ENCODE measurements around the gene C22orf39.

GRCh38 chr22:19109311-19109895, 12.8 kb downstream of the DGCR2 start:
- PRO-cap: no peak

GRCh38 chr22:19144743-19144990, 216 bp upstream of the ESS2 start:
- PRO-cap: bidirectional peak, plus-strand start at chr22:19144909, minus-strand start at chr22:19144651

GRCh38 chr22:19292980-19293187, 1.4 kb upstream of the CLTCL1 start:
- PRO-cap: no peak

GRCh38 chr22:19350694-19351628, 59.4 kb upstream of the CLTCL1 start:
- PRO-cap: no peak

- PRO-cap: no peak
These were observed 69.7 kb downstream of the HIRA start for GRCh38 chr22:19361400-19362602.

DNA sequence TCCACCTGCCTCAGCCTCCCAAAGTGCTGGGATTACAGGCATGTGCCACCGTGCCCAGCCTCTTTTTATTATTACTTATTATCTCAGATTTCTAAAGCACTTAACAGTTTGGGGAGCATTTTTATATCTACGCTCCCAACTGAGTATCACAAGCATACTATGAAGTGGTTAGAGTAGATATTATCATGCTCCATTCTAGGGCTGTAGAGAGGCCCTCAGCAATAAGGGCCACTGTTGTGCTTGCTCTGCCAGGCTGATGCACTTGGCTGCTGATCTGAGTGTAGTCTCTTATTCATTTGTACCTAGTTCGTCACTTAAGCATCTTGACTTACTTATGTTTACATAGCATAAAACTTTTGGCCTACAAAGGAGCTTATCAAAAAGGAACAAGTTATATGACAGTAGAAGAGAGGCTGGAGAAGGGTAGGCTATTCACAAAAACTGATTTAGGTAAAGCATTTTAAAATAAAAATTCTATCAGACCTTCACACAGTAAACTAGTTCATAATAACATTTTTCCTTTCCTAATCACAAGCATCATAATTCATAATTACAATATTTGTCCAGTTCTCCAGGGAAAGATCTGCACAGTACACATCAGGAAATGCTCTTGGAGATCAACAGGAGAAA, 2.0 kb downstream of the HIRA start:
- PRO-cap: no peak

DNA sequence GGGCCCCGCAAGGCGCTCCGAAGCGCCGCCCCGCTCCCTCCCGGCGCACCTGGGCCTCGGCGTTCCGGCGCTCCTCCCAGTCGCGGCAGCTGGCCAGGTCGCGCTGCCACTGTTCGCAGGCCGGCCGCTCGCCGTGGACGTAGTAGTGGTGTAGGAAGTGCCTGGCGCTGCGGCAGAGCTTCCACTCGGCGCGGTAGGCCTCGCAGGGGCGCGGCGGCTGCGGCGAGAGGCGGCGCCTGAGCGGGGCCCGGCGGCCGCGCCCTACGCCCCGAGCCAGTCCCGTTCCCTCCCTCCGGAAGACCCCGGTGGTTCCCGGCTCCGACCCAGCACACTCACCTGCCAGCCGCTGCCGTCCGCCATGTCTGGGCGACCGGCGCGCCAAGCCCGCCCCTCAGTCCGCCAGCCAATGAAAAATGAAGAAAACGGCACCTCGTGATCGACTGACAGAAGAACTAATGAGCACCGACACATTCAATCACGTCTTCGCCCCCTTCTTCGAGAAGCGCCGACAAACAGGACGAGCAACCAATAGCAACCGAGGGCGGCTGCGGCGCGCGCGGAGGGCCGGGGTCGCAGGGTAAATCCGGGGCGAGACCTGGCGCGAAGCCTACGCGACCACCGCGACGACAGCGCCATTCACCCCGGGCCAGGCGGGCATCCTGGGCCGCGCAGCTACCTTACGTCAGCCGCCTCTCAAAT, at the start of gene C22orf39:
Gene C22orf39 (minus strand): TSS at position 383 of the 699 bp plus-strand sequence.
- PRO-cap: bidirectional peak, plus-strand start at position 109 of the sequence, minus-strand start at position 154 of the sequence; bidirectional peak, plus-strand start at position 528 of the sequence, minus-strand start at position 364 of the sequence

GRCh38 chr22:19566600-19567039, 42.4 kb upstream of the CLDN5 start:
- PRO-cap: no peak

DNA sequence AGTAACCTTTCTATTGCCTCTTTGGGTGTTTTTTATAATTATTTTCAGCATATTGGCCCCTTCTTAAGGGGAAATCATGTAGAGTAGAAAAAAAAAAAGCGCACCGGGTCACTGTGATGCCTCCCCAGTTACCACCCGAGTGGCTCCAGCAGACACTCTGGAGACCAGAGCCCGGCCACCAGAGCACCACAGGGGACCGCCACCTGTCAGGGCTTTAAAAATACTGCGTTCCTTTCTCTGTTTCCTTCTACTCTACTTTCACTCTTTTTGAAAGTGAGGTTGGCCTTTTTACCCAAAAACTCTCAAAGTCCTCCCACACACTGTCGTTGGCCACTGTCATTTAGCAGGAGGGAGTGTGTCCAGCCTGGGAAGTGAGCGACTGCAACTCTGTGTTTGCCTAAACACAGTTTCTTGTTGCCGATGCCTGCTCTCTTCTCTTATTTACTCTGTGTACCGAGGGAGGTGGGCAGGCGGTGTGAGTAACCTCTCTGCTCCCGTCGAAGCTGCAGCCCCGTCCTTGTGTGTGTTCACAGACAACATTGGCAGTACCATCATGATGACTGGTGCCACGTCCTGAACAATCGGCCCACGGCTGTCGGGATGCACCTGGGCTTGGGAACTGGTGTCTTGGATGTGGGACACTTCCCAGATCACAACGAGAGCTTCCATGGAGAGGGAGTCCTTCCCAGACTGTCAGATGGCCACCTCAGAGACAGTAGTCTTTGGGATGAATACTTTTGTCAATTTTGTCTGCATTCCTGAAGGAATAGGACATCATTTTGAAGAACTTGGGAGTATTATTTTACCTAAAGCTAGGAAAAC, 90.9 kb upstream of the CLDN5 start:
- PRO-cap: no peak

DNA sequence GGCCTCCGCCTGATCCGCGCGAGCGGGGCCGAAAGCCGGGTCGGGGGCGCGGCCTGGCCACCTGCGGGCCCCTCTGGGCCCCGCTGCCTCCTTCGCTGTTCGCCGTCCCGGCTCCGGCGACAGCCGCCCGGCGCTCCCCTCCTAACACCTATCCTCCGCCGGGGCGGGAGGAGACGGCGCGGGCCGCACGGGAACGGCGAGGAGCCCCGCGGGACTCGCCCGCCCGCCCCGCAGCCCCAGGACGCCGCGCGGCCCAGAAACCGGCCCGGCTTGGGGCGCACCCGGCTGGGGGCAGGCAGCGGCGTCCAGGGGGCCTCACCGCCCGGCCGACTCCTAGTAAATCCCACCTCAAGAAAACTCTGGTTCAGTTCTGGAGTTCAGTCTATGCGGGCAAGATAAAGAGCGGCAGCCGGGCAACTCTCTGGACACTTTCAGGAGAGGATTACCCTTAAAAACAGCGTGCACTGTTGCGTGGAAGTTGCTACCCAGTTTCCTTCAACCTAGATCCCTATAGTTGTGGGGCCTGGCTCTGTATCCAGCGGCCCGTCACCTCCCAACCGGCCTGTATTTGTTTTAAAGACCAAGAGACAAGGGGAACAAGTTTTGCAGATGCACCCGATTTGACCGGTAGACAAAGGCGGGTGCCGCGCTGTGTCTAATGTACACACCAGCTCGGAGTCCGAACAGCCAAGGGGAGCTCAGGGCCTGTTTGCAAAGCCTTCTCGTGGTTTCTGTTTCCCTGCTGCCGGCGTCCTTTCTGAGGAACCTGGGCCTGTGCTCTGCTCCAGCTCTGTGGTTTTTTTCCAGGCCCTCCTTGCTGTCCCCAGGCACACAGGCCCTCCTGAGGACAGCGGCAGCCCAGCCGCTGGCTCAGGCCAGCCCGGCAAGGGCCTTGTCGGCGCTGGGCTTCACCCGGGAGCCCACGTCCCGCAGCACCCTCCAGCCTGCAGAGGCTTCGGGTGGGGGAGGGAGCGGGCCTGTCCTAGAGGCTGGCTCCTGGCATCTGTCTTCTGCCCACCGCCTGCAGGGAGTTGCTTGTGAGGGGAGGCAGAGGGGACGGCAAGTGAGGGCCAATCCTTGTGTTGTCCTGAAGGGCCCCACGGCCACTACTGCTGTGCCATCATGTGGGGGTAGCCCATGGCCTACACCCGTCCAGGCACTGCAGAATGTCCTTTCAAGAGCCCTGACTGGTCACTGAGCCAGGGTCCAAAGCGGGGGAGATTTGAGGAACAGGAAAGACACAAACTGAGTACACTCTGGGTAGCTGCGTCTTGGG, 1.2 kb downstream of the TBX1 start:
- PRO-cap: no peak

DNA sequence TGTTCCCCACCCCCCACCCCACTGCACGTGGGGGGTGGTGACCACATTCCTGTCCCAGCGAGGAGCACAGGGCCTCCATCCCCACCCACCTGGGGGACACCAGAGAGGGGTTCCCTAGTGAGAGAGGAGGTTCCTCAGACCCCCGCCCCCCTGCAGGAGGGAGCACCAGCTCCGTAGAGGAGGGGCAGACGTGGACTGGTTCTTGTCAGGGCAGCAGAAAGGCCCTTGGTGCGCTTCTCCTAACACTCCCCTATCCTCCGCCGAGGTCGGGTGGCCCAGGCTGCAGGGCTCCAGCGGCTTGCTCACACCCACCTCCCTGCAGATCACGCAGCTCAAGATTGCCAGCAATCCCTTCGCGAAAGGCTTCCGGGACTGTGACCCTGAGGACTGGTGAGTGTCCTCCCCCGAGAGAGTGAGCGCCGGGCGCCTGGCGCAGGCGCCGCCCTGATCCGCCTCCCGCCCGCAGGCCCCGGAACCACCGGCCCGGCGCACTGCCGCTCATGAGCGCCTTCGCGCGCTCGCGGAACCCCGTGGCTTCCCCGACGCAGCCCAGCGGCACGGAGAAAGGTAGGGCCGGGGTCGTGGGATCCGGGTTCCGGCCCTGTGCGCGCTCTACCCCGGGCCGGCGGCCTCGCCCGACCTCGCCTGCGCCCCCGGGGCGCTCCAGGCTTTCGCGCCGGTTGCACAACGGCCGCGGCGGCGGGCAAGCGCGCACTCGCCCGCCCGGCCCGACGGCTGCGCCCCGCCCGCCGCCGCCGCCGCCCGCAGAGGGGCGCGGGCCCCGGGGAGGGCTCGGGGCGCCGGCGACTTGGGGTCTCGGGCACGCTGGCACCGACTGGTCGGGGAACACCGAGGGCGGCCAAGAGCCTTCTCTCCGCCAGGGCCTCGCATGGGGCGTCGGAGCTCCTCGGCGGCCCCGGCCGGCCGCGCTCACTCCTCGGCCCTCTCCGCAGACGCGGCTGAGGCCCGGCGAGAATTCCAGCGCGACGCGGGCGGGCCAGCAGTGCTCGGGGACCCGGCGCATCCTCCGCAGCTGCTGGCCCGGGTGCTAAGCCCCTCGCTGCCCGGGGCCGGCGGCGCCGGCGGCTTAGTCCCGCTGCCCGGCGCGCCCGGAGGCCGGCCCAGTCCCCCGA, 5.2 kb downstream of the TBX1 start:
- PRO-cap: no peak

DNA sequence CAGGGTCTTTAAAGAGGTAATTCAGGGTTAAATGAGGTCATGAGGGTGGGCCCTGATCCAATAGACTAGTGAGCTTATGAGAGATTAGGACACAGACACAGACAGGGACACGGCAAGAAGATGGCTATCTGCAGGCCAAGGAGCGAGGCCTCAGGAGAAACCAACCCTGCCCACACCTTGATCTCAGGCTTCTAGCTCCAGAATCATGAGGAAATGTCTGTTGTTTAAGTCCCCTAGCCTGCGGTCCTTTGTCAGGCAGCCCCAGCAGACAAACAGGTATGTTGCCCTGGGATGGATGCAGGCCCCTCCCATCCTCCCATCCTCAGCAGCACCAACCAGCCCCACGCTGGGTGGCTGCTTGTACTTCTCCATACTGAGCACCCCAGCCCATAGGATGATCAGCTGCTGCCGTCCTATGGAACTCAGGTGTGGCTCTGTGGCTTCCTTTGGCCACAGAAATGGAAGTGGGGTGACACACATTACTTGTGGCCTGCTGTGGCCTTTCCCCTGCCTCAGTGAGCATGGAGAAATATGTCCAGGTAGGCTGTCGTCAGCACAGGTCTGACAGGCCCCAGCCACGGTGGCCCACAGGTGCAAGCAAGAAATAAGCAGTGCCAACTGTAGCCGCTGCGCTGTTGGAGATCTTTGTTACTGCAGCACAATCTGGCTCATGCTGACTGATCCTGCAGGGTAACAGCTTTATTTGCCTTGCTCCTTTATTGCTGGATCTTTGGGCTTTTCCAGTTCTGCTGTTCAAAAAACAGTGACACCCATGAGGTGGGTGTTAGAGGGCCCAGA, 7.8 kb downstream of the GNB1L start:
- PRO-cap: no peak

DNA sequence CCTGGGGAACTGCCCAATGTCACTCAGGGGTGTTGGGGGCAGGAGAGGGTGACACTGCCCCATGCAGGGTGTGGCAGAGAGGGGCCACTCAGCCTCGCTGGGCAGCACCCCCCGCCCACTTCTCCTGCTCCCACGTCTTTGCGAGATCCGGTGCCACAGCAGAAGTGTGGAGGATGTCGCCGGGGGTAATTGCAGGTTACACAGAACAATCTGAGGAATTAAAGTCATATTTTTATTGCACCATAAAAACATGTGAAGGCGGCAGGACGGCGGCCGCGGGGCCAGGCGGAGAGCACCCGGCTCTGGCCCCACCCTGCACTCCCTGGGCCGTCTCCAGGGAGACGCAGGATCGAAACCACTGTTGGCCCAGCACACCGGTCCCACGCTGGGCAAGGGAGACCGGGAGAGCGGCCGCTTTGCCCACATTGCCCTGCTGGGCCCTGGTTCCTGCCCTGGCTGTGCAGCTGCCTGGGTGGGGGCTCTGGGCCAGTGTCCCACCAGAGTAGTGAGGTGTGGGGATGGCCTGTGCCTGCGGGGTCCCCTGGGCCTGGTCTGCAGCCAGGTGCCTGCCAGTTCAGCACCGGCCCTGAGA, 18.8 kb upstream of the GNB1L start:
- PRO-cap: no peak

DNA sequence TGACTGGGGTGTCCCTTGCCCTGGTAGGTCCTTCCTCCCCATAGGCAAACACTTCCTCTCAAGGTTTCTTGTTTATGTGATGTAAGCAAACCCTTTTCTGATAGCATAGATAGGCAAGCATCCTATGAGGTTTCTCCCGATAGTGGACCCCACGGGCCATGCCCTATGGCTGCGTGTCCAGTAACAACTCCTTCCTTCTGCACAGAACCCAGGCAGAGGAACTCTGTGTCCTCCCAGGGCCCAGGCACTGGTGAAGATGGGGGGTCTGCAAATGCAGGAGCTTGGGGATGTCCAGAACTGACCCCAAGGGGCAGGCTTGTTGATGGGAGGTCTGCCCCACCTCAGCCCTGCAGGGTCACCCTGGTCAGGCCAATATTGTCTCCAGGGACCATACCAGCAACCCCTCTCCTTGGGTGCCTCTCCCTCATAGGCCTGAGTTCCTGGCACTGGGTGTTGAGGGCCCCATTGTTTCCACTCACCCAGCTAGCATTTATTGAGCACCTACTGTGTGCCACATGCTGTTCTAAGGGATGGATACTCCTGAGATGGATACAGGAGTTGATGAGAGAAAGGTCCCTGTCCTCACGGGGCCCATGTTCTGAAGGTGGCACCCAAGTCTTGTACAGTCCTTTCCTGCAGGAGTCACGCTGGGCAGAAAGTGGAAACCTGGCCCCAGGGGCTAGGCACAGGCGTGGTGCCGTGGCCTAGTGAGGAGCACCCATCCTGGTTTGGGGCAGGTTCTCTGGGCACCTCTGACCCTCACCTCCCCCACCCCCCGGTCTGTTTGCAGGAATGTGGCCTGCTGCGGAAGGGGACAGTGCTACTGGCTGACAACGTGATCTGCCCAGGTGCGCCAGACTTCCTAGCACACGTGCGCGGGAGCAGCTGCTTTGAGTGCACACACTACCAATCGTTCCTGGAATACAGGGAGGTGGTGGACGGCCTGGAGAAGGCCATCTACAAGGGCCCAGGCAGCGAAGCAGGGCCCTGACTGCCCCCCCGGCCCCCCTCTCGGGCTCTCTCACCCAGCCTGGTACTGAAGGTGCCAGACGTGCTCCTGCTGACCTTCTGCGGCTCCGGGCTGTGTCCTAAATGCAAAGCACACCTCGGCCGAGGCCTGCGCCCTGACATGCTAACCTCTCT, 26.5 kb upstream of the TXNRD2 start:
- PRO-cap: no peak

- PRO-cap: no peak
These were observed 18.5 kb upstream of the DGCR8 start for GRCh38 chr22:20061332-20062111.

GRCh38 chr22:20124958-20126164, 6.2 kb upstream of the ZDHHC8 start:
- PRO-cap: no peak

DNA sequence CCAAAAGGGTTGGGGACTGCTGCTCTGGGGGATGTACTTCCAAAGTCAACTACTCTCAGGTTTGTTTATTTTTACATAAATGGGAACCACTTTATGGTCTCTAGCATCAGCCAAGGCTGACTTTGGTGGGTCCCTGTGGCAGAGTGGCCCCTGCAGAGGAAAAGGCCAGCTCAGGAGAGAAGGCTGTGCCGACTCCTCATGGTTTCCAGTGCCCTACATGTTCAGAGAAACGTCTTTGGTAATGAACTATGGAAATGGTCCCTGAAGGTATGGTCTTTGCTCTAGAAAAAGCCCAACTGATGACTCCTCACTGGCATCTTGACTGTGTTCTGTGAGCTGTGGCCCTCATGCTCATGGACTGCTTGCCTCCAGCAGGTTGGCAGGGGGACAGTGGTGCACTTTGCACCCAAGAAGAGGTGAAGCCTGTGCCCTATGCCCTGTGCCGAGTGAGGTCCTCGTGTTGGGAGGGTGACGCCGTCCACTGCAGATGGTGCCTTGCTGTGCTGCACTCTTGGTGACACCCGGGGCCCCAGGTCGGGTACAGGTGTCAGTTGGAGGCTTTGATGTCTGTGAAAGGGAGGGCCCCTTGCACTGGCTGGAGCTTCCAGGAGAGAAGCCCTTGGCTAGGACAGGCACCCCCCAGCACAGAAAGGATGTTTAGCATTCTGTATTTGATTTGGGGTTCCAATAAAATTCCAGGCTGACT, 2.8 kb upstream of the ZDHHC8 start:
- PRO-cap: no peak

- PRO-cap: no peak
These were observed 32.6 kb downstream of the RTN4R start for GRCh38 chr22:20235513-20235946.

- PRO-cap: no peak
These were observed 21.2 kb downstream of the RTN4R start for GRCh38 chr22:20246802-20247484.

GRCh38 chr22:20319011-20319913, 598 bp downstream of the DGCR6L start:
- PRO-cap: no peak

Data from left ventricle myocardium (tissue), 1 donor.